Metastatic Pancreatic Carcinoma in the Ovary (tissue), 1 donor: Measurements from ENCODE around the genes COL23A1, ZNF354B and MAML1.

DNA sequence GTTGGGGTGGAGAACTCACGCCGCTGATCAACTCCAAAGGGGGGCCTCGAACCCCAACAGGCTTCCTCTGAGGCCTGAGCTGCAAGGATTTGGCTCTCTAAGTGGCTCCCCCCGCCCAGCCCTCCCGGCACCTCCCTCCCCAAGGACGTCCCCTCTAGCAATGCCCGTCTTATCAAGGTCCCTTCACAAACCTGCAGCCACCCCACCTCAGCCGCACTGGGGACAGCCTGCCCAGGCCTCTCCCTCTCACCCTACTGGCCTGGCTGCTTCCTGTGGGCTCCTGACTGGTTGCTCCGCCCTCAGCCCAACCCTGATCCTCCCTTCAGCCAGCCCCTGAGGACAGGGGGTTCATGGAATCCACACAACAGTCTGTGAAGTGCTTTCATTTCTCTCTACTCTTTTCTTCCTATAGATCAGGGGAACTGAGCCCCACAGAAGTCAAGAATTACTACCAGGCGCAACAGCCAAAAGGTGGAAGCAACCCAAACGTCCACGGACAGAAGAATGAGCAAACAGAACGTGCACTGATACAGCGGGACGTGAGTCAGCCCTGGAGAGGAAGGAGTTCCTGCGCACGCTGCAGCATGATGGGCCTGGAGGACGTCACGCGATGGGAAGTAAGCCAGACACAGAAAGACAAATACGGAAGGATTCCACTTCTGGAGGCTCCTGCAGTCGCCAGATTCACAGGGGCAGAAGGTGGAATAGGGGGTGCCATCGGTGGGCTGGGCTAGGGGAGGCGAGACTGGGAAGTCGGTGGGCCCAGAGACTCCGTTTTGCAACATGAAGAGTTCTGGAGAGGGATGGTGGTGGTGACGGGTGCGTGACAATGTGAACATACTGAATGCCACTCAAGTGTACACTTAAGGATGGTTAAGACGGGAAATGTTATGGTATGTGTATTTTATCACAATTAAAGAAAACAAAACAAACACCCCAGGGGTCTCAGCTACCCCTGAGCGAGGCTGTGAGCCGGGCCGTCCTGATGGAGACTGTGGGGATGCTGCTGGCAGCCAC lies 80.2 kb upstream of the PHYKPL start:
- PRO-cap: unidirectional peak, minus-strand start at position 506 of the sequence

GRCh38 chr5:178413968-178414435 lies 176.2 kb downstream of the COL23A1 start:
- PRO-cap: no peak

DNA sequence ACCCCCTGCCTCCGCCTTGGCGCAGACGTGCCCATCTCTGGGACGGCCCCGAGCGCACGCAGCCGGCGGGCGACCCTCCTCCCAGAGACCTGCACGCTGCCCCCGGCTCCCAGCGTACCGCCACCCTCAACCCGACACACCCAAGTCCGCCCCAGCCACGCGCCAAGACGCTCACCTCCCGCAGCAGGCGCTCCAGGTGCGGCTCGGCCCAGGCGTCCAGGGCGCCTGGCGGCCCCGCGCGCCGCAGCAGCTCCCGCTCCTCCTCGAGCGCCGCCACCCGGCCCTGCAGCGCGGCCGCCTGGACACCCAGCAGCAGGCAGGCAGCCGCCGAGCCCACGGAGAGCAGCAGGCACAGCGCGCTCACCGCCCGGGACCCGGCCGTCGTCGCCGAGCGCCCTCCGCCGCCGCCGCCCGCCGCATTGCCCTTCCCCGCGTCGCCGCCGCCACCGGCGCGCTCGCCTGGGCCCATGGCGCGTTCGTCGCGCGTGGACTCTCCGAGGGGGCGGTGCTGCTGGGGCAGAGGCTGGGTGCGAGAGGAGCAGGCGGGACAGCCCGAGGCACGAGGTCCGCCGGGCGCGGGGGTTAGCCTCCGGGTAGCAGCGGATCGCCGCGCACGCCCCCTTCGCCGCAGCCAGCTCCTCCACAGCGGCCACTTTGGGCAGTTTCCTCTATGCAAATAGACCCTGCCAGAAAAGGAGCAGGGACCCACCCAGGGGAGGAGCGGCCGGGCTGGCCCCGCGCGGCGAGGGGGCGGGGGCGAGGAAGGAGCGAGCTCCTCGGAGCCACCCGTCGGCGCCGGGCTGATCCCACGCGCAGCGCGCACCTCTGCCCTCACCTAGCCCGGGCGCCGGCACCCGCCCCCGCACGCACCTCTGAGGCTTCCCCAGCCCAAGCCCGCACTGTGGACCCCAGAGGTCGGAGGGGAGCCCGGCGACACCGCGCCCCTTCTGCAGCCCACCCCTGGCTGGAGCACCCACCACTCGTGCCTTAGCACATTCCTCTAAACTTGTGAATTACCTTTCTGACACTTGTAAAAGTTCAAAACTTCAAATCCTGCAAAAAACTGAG lies at the start of gene COL23A1:
COL23A1 (minus strand) TSS at position 665 of the 1,068 bp plus-strand sequence.
- PRO-cap: bidirectional peak, plus-strand start at position 745 of the sequence, minus-strand start at position 633 of the sequence

GRCh38 chr5:178859573-178860799 lies at the start of gene ZNF354B:
ZNF354B (plus strand) TSS chr5:178859953.
- PRO-cap: unidirectional peak, plus-strand start at chr5:178859953; unidirectional peak, plus-strand start at chr5:178860000; unidirectional peak, plus-strand start at chr5:178860081; unidirectional peak, plus-strand start at chr5:178860106; unidirectional peak, plus-strand start at chr5:178860143

DNA sequence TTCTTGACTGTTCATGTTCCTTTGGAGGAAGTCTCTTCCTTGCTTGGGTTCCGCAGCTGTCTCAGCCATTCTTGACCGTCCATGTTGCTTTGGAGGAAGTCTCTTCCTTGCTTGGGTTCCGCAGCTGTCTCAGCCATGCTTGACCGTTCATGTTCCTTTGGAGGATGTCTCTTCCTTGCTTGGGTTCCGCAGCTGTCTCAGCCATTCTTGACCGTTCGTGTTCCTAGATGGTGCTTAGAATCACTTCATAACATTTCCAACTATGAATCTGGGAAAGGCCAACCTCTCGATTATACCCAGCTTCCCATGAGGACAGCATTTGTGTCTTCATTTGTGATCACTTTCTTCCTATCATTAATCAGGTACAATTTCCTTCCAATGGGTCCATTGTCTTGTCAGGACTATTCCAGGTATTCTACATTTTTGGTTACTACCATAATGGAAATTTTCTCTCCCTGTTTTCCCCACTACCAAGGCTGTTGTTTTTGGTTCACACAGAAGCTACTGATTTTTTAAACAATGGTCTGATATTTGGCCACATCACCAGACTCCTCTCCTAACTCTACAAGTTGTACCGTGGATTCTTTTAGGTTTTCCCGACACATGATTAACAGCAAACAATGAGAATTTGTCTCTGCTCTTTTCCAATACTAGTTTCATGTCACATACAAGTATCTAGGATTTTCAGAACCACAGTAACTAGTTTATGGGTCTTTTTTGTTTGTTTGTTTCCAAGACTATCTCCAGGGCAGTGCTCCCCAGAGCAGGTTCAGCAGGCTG lies 115.1 kb downstream of the ZNF354C start:
- PRO-cap: no peak

GRCh38 chr5:179276421-179276794 lies 68.9 kb downstream of the ADAMTS2 start:
- PRO-cap: no peak

DNA sequence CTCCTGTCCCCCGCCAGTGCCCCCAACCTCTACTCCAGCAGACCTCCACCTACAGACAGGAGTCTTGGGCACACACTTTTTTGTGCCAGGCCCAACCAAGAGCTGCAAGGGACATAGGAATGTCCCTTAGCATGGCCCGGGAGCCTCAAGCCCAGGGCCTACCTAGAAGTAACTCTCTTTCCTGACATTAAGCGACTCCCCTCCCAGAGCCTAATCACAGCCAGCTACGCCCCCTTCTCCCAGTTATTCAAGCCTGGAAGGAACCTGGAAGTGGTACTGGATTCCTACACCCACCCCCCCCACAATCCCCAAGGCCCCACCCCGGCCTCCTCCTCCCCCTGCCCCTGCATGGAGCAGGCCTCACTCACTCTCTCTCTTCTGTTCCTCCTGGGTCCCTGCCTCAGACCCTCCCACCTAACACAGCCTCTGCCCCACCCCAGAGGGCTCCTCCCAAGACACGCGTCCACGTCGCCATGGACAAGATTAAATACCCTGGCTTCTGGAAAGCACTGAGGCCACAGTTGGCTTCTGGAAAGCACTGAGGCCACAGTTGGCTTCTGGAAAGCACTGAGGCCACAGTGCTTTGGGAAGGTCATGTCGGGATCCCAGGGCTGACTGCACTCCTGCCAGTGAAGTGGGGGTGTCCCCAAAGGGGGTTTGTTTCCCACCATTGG lies 30.4 kb downstream of the ADAMTS2 start:
- PRO-cap: no peak

GRCh38 chr5:179610187-179611294 lies 12.9 kb downstream of the HNRNPH1 start:
- PRO-cap: no peak

DNA sequence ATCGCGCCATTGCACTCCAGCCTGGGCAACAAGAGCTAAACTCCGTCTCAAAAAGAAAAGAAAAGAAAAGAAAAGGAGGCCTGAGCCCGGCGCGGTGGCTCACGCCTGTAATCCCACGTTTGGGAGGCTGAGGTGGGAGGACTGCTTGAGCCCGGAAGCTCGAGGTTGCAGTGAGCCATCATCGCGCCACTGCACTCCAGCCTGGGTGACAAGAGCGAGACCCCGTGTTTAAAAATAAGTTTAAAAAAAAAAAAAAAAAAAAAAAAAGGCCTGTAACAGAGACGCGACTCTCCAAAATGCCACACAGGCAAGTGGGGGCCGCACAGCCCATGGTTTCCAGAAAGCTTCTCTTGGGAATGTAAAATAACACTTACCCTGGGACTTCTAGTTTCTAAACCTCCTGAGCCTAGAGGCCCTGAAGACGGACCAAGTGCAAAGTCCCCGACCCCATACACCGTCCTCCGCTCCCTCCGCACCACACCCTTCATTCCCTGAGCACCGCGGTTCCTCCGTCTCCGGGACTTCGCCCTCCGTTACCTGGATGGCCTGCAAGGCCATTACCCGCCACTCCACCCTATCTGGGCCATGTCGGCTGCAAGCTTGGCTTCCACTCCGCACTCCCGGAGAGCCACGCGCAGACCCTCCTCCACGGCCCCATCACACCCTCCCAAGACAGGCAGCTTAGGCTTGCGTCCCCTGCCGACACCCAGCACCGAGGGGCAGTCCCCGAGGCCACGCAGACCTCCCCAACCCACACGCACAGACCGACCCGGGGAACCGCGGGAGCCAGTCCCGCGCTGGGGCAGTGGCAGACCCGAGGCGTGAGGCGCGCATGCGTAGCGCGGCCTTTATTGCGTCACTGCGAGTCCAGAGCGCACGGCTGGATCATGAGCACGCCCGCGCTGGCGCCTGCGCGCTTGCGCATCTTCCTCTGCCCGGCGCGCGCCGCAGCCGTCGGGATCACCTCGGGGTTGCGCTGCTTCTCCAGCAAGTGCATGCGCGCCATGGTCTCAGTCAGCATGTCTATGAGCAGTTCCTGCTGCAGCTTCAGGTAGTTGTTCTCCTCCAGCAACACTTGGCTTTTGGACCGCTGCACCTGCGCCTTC lies 2.8 kb downstream of the CBY3 start:
- PRO-cap: bidirectional peak, plus-strand start at position 930 of the sequence, minus-strand start at position 823 of the sequence

GRCh38 chr5:179678833-179679769 lies 1.7 kb downstream of the CBY3 start:
- PRO-cap: no peak

DNA sequence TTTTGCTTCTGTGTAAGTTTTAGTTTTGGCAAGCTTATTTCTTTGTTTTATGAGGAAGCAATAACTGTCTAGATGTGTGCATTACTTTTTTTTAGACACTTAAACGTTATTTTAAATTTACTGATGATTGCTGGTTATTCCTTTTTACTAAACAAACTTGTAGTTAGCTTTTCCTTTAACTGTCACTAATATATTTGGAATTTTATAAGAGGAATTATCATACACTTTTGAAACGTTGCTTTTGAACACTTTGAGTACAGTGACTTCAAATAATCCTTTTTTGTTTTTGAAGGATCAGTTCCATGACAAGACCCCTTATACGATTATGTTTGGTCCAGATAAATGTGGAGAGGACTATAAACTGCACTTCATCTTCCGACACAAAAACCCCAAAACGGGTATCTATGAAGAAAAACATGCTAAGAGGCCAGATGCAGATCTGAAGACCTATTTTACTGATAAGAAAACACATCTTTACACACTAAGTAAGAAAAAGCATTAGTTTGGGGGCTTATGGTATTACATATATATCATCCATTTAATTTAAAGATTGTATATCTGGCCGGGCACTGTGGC lies 10.9 kb downstream of the CANX start:
- PRO-cap: no peak

- PRO-cap: bidirectional peak, plus-strand start at chr5:179732831, minus-strand start at chr5:179732520
Measured at GRCh38 chr5:179731899-179732957, at the start of gene MAML1. MAML1 (plus strand) TSS chr5:179732822.

DNA sequence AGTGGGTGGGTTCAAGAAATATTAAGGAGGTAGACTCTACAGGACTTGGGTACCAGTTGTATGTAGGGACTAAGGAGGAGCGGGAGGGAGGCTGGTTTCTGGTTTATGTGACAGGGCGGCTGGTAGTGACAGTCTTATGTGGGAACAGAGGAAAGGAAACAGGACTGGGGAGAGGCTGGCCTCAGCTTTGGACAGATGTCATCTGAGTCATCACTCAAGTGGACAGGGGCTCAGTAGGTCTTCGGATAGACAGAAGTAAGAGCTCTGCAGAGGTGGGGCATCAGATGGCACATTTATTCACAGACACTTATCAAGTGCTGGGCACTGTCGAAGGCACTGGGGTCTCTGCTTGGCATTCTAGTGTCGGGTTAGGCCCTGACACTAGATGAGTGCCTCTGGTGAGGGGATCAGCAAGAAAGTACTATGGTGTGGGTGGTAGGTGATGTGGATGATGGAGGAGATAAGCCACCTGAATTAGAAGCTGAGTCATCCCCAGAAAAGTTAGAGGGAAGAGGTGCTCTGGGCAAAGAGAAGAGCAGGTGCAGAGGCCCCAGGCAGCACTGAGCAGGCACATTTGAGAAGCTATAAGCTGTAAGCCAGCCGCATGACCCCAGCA lies 27.4 kb downstream of the MAML1 start:
- PRO-cap: no peak

GRCh38 chr5:179775786-179776343 lies 17.9 kb upstream of the LTC4S start:
- PRO-cap: no peak

- PRO-cap: bidirectional peak, plus-strand start at chr5:179796169, minus-strand start at chr5:179795985; unidirectional peak, minus-strand start at chr5:179796236
Measured at GRCh38 chr5:179795719-179796449, 2.1 kb downstream of the LTC4S start.

DNA sequence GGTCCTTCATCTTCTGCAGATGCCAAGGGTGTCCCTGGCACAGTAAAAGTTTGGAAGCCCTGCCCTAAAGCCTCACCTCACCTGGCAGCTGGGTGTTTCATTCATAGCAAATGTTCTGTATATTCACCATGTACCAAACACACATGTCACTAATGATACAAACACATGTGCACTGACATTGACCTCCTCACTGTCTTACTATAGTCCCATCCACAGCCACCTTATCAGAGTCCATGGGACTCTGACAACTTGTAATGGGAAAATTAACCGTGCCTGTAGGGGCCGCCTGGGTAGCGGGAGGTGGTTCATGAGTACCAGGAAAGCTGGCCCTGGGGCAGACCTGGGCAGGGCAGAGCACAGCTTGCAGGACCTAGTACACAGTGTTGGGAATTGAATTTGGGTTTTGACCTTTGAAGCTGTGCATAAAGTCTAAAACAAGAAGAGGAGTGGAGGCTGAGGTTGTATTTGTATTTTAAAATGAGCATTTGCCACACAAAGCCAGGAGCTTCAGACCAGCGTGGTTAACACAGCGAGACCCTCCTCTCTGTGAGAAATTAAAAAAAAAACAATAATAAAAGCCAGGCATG lies 6.5 kb upstream of the MGAT4B start:
- PRO-cap: no peak

- PRO-cap: no peak
Measured at GRCh38 chr5:179956306-179957004, 48.8 kb upstream of the TBC1D9B start.

DNA sequence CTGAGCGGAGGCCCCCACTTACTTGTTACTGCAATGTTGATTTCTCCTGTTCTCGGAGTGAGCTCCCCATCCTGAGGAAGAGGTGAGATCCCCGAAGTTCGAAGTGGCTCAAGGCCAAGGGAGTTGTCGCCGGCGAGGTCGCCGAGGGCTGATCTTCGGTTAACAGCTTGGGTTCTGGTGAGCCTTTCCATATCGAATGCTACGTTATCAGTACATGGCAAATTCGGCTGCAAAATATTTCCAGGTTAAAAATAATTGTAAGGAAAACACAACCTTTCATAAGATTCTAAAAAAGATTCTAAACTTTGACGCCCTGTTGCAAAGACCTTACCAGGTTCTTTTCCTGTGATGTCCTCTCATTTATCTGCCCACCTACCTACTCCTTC lies 59.1 kb upstream of the TBC1D9B start:
- PRO-cap: no peak

DNA sequence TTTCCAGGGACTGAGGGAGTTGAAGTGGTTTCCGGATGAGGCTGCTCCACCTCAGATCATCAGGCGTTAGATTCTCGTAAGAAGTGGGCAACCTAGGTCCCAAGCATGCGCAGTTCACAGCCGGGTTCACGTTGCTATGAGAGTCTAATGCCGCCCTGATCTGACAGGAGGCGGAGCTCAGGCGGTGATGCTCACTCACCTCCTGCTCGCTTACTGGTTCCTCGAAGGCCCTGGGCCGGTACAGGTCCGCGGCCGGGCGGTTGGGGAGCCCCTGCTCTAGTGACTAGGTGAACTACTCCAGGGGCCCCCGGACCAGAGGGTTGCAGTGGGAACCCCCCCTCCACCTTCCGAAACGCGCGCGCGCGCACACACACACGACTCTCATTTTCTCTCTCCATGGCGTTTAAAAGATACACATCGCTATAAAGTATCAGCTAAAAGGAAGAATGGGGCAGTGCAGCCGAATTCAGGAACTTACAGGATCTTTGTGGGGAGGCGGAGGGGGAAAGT lies 1.1 kb upstream of the RNF130 start:
- PRO-cap: no peak

DNA sequence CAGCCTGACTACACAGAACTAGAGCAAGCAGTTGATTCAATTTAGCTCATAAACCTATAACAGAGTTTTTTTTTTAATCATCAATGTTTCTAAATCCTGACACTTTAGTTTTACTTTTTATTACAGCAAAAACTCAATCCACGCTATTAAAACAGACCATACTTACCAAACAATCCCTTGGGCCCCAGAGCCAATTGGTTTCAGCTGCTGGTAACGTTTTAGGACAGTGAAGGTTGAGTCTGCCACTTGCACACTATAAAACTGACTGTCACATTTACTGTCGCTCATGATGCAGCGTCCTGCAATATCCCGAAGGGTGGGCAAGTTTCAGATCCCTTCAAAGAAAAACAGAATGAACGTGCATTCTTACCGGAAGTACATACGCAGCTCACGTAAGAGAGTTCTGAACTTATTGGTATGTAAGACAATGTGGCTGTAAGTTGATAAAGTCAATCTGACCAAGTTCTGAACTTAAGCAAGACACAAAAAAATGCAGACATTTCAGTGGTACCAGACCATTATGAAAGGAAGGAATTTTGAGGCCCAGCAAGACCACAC lies 11.5 kb downstream of the MAPK9 start:
- PRO-cap: no peak